ENCODE measurements around the gene ADGRG2.

GRCh38 chrX:18675498-18675807 lies 3.5 kb upstream of the RS1 start:
- PRO-cap, 10 experiments, result no peak in any of the 10 experiments

DNA sequence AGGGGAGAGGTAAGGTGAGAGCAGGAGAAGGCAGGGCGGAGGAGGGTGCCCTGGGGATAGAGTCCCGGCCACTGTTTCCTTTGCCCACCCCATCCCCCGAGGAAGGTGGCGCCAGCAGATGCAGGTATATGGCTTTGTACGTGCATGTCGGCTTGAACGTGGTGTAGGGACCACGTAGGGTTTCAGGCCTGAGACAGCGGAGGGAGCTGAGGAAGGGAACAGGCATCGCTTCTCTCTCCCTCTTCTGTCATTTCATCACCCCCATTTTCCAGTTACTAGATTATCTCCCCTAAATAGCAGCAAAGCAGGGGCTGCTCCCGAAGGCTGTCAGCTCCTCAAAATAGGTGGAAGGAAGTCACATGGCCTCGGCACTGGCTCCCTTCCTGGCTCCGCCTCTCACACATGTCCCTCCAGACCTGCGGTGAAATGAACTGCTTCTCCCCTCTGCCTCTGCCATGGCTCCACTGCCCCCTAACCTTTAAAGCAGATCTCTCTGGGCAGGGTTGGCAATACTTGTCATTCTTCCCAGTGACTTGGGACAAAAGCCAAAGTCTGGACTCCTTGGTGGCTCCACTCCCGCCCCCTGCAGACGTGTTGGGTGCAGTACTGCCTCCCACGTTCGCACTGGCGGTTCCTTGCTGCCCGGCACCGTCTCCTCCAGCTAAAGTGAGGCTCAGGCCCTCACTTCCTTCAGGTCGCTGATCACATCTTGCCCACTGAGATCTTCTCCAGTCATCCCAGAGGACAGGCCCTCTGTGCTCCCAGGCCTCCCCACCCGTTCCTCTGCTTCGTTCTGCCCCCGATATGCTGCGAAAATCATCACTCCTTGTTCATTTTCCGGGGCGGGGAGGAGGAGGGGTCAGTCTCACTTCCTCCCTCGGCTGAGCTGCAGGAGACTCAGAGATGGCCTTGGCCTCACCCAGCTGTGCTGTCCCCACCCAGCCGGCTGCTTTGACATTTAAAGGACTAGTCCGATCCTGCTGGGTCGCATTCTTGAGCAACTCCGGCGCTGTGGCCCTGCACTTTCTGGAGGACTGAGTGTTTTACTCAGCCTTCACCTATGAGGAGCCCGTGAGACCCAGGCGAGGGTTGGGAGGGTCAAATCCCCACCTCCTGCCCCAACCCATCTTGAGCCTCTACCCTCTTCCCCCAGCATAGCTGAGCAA lies 97.5 kb downstream of the PHKA2 start:
- PRO-cap, 10 experiments, result peak in 10 of 10 experiments; most common plus-strand start position 603 of the sequence (in 4); most common minus-strand start position 785 of the sequence (in 9)

DNA sequence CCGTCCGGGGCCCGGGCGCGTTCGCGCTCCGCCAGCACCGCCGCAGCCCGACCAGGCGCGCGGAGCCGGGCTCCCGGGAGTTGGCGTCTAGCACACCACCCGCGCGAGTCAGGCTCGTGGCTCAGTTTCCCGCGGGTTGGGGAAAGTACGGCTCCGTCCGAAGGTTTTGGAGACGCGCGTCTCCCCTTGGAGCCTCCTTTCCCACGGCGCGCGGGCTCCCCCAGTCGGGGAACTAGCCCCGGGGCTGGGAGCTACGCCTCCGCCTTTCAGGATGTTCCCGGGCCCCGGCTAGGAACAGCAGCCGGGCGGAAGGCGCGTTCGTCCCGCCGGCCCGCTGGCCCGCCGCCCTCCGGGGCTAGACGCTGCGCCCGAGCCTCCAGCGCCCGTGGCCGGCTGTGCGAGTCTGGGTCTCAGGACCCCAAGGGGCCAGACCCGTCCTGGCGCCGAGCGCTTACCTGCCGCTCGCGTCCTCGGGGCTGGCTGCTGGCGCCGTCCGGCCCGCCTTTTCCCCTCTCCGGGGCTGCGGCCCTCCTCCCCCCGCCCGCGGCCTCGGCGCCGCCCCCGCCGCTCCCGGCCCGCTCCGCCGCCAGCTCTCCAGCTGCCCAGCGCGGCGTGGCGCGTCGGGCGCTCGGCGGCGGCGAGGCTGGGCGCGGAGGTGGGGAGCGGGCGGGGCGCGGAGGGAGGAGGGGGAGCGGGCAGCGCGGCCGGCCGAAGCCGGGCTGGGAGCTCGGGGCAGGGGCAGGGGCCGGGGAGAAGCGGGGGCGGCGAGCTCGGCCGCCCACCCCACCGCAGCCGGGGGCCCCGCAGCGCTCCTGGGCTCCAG lies at the start of gene ADGRG2:
ADGRG2 (minus strand) TSS at position 482 of the 823 bp plus-strand sequence.
- PRO-cap, 10 experiments, result no peak in any of the 10 experiments

- PRO-cap, 10 experiments, result no peak in any of the 10 experiments
Observed at GRCh38 chrX:19640472-19640874, 125.2 kb upstream of the MAP3K15 start.

DNA sequence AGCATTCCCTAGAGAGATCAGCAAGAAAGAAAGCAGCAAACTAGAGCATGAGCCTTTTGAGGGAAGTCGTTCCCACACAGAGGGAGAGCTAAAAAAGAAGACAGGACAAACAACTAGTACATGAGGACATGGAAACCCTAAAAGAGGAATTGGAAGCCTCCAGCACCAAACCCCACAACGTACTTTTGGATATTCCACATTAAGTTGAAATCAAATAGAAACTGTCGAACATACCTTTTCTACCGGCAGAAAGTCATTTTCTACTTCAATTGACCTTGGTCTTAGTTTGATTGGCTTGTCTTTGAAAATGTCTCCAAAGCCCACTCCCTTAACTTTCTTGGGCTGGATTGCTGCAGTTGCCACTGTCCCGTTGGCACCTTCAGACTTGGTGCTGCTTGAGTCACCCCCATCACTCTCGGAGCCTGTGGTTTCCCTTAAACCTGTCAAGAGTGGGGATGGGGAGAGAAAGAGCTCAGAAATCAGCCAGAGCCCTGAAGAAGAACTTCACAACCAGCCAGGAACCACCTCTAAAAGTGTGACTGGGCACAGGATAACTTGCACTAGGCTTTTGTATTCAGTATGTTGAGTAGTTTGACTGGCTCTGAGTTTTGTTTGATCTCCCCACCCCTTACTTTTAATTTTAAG lies 168.4 kb upstream of the MAP3K15 start:
- PRO-cap, 10 experiments, result no peak in any of the 10 experiments

GRCh38 chrX:19751840-19752427 lies 135.5 kb downstream of the SH3KBP1 start:
- PRO-cap, 10 experiments, result no peak in any of the 10 experiments

DNA sequence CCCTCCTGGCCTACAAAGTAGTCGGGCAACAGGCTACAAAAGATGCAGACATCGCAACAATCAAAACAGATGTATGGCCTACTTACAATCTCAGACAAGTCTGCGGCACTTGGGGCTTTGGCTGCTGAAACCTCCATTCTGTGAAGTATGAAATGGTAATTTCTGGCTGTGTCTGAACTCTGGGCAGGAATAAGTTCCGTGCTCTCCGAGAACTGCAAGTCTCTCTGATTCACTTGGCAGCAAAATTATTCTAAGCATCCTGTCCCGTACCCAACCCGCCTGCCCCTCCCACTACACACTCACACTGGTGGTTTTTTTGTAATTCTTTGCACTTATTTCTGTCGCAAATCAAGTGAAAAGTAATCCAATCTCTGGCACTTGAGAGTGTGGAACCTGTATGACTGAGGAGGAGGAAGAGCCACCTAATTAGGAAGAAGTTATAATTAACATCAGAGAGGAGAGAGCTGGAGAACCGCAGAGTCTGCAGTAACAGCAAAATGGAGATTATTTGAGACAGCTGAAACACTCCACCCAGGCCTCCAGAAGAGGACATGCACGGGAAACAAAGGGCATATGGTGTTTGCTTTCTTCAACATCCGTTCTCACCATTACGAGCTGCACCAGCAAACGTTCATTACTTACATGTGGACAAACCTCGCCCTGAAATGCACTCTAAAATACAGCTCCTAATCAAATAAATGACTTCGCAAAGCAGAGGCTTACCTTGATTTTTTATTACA lies 87.7 kb downstream of the SH3KBP1 start:
- PRO-cap, 10 experiments, result peak in 3 of 10 experiments; most common minus-strand start position 226 of the sequence (in 3)

- PRO-cap, 10 experiments, result no peak in any of the 10 experiments
Observed at GRCh38 chrX:19833065-19834090, 54.0 kb downstream of the SH3KBP1 start.

DNA sequence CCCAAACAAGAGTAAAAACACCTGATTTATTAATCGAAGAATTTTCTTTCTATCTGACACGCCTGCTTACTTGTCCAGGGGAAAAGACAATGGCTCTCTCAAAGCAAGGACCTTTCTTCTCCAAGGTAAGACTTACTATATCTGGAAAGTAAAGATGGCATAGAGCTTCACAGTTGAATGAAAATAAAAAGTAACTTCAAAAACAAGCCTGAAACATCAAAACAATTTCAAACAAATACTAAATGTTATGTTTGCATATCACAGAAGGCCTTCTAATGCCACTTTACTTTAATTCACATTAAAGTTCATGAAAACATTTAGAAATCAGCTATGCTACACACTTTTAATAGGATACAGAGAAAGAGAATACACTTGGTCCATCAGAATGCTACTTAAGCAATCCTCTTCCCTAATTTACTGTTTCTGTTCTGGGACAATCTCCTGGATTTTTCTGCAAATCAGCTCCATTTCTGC lies 36.8 kb downstream of the BCLAF3 start:
- PRO-cap, 10 experiments, result no peak in any of the 10 experiments

- PRO-cap, 10 experiments, result no peak in any of the 10 experiments
Observed at GRCh38 chrX:20205997-20206404, 60.7 kb downstream of the RPS6KA3 start.

DNA sequence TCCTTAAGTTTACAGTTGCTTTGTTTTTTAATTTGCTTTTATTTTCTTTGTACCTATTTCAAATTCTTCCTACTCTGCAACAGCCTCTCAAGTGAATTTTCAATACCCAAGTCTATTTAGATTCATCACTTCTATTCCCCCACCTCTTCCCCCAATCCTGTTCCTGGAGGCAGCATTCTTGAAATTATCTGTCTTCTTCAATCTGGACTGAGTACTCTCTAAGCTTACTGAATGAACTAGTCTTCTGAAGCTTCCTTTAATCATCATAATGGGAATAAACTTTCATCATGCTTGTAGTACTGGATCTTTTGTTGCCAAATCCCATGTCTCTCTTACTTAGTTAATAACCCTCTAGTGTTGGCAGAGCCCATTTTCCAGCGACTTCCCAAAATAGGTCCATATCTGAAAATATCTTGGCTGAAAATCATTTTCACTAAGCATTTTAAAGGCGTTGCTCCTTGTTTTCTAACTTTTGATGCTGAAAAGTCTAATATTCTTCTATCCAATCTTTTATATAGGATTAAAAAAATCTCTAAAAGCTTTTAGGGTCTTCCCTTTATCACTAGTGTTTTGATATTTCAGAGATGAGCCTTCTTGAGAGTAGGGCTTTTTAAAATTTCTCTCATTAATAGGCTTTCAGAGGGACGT lies 39.6 kb downstream of the RPS6KA3 start:
- PRO-cap, 10 experiments, result no peak in any of the 10 experiments

GRCh38 chrX:20314938-20315628 lies 48.4 kb upstream of the RPS6KA3 start:
- PRO-cap, 10 experiments, result no peak in any of the 10 experiments

DNA sequence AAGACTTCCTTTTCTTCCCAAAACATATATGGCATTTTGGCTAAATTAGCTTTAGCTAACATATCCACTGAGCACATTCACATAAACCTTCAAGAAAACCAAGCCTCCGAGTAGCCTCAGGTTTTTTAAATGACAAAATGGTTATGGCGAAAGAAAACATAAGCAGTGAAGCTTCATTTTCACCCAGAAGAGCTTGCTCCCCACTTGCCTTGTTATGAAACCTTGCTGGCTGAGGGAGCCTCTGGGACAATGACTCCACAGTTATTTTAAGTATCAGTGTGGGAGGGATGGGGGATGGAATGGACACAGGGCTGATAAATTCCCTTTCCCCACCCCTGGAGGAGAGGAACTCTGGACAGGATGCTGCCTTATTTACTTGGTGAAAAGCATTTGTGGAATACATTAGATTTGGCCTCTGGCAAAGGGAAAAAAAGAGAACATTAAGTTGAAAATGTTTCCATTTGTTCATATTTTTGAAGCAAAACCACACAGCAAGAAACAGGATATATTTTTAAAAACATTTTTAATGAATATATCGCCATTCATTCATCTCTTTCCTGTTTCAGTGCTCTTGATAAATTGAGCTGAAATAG lies 220.7 kb upstream of the CNKSR2 start:
- PRO-cap, 10 experiments, result no peak in any of the 10 experiments

GRCh38 chrX:21668963-21669303 lies 10.8 kb upstream of the KLHL34 start:
- PRO-cap, 10 experiments, result peak in 3 of 10 experiments; most common minus-strand start chrX:21669252 (in 3)

- PRO-cap, 10 experiments, result peak in 9 of 10 experiments; most common plus-strand start chrX:21941450 (in 9); most common minus-strand start chrX:21941350 (in 3)
Observed at GRCh38 chrX:21941246-21941653, 741 bp downstream of the SMS start.

DNA sequence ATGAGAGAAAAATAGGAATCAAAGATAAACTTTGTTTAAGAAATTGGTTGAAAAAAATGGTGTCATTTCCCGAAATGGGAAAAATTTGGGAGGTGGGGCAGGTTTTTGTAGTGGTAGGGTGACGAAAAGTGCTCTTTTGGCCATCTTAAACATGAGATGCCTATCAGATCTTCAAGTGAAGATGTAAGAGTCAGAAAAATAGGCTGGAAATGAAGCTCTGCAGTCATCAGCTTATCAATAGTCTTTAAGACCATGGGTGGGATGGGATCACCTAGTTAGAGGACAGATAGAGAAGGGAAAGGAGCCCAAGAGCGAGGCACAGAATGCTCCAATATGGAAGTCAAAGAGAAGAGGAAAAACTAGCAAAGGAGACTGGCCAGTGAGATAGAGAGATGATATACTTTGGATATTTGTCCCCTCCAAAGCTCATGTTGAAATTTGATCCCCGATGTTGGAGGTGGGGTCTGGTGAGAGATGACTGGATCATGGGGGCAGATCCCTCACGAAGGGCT lies 143.1 kb downstream of the CBLL2 start:
- PRO-cap, 10 experiments, result no peak in any of the 10 experiments

GRCh38 chrX:23659962-23660947 lies 7.0 kb upstream of the PRDX4 start:
- PRO-cap, 10 experiments, result no peak in any of the 10 experiments

GRCh38 chrX:23773038-23773521 lies 9.9 kb upstream of the SAT1 start:
- PRO-cap, 10 experiments, result no peak in any of the 10 experiments

DNA sequence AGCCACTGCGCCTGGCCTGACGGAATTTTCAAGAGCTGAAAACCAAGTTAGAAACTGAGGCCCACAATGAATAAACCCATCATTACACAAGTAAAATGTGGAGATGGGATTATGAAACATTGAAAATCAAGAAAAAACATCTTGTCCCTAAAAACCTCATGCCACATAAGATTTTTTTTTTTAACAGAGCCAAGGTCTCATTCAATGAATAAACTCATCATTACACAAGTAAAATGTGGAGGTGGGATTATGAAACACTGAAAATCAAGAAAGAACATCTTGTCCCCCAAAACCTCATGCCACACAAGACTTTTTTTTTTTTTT lies 4.1 kb downstream of the SAT1 start:
- PRO-cap, 10 experiments, result no peak in any of the 10 experiments

GRCh38 chrX:23871794-23872200 lies 35.9 kb downstream of the APOO start:
- PRO-cap, 10 experiments, result peak in 1 of 10 experiments; most common plus-strand start chrX:23872099 (in 1)

Data from Metastatic Breast Carcinoma in the Brain (tissue), 10 donors.